Measurements from ENCODE around the genes OTUD6A and OGT.

- RRBS = no CpG with 5 or more reads among the region's 27 CpGs
Measured at GRCh38 chrX:64975231-64975957, 856 bp downstream of the ZC4H2 start.

DNA sequence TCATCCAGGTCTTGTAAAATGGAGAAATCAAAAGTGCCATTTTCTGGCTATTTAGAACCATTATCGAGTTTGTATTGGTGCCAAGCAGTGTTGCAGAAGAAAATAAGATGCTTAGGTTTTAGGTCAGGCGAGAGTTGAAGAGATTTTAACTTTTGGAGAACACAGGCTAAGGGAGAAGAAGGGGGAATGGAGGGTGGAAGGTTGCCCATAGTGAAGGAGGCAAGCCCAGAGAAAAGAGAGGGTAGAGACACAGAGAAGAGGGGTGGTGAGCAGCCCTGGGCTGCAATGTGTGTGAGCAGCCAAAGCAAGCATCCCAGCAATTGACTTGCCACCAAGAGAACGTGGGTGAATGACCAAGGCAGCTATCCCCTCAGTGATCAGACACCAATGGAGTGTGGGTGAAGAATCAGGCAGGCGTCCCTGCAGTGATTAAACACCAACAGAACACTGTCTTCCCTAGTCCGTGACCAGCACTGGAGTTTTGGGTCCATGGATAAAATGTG is 99.4 kb downstream of the ZC3H12B start:
- RRBS = no CpG with 5 or more reads among the region's 5 CpGs

- RRBS = no CpG with 5 or more reads among the region's 3 CpGs
Measured at GRCh38 chrX:65596161-65596789, 61.7 kb upstream of the LAS1L start.

- RRBS = no CpG with 5 or more reads among the region's 3 CpGs
Measured at GRCh38 chrX:65635174-65635756, 32.2 kb upstream of the MSN start.

DNA sequence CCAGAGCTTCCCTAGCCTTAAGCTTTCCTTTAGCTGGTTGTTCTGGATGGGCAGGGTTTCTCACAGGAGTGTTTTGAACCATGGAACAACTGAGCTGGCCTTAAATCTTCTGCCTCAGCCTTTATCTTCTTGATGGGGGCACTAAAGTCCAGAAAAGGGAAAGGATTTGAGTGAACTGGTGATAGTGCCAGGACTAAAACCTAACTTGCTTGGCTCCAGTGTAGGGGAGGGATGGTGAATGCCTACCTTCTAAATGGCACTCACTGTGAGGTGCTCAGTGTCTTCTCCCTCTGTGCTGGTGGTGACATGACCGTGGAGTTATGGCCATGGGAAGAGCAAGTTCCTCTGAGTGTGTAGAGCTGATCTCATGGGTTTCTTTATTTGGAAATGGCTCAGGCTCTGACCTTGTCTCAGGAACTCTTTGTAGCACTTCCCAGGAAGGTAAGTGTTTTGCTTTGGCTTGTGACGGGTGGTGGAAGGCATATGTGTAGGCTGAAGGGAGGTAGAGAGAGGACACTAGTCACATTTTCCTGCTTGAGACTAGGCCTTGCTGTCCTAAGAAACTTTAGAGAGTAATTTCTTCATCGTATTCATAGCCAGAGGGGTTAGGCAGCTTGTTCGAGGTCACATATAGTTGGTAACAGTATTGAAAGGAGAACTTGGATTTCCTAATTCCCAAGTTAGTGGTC is 6.4 kb downstream of the MSN start:
- RRBS = no CpG with 5 or more reads among the region's 4 CpGs

DNA sequence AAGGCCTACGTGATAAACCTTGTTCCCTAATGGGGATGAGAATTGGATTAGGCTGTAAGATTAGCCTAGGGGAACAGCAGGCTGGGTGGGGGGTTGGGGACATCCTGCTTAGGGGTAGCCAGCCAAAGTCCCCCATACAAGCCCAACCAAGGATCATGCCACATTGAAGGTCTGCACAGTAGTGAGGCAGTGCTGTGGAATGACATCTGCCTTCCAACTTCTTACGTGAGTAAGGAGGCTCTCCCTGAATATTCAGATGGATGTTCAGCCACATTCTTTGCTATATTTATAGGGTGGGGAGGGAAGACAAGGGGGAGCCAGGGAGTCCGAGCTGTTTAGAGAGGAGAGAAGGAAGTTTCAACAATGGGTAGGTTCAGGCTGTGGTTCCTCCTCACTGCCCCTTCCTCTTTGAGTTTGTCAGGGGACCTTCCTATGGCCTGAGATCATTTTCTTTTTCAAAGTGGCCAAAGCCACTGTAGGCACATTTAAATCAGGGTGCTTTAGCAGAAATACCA is 29.7 kb downstream of the MSN start:
- RRBS = no CpG with 5 or more reads among the region's 3 CpGs

- RRBS = no CpG with 5 or more reads among the region's 8 CpGs
Measured at GRCh38 chrX:65737100-65737578, 69.7 kb downstream of the MSN start.

GRCh38 chrX:67694684-67694982 is 150.8 kb downstream of the AR start:
- RRBS = no CpG with 5 or more reads among the region's 4 CpGs

DNA sequence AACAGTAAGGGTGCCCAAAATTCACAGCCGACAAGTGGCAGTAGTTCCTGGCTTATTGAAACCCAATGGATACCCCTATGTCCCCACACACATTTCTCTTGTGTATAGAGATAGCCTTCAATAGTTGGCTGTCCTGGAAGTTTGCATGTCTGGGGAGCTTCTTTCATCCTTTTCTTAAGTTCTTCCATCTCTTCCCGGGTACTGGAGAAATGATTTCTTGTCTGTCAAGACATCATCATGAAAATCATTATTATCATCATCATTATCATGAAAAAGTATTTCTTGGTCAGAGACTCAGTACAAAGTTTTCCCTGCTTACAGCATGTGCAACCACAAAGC is 223.3 kb downstream of the OPHN1 start:
- RRBS = no CpG with 5 or more reads among the region's 2 CpGs

- RRBS = no CpG with 5 or more reads among the region's 4 CpGs
Measured at GRCh38 chrX:68438412-68438943, 5.2 kb upstream of the OPHN1 start.

DNA sequence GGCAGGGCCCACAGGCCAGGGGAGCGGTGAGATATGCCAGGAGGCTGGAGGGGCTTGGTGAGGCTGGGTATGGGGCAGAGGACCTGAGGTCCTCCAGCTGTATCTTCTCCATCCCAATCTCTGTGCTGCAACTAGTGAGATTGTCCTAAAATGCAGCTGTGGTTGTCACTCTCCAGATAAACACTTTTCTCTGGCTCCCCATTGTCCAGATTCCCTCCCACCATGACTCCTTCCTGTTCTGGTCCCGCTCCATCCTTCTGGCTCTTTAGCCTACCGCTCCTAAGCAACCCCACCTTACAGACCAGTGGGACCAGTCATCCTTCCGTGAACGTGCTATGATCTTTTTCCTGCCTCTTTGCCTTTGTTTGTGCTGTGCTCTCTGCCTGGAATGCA is 72.0 kb downstream of the STARD8 start:
- RRBS = no CpG with 5 or more reads among the region's 5 CpGs

DNA sequence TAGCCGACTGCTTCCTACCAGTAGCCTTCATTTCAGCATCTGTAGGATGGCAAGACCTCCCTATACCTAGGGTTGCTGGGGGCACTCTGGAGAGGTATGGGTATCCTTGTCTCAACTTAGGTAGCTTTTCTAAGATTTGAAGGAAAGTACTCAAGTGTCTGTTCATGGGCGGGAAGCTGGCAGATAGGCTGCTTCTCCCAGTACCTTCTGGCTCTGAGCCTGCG is 96.8 kb upstream of the PJA1 start:
- RRBS = no CpG with 5 or more reads among the region's 3 CpGs

- RRBS = 81% methylated on average over 6 of the region's 26 CpGs
Measured at GRCh38 chrX:70062257-70062712, at the start of gene OTUD6A. TSS of gene OTUD6A (plus strand) at chrX:70062457.

GRCh38 chrX:71106209-71106580 is 345 bp downstream of the CXorf65 start:
- RRBS = no CpG with 5 or more reads among the region's 4 CpGs

- RRBS = under 1% methylated on average over 4 of the region's 28 CpGs
Measured at GRCh38 chrX:71118838-71119641, 644 bp downstream of the MED12 start.

GRCh38 chrX:71460393-71461738 is 72.0 kb upstream of the OGT start:
- RRBS = no CpG with 5 or more reads among the region's 6 CpGs

DNA sequence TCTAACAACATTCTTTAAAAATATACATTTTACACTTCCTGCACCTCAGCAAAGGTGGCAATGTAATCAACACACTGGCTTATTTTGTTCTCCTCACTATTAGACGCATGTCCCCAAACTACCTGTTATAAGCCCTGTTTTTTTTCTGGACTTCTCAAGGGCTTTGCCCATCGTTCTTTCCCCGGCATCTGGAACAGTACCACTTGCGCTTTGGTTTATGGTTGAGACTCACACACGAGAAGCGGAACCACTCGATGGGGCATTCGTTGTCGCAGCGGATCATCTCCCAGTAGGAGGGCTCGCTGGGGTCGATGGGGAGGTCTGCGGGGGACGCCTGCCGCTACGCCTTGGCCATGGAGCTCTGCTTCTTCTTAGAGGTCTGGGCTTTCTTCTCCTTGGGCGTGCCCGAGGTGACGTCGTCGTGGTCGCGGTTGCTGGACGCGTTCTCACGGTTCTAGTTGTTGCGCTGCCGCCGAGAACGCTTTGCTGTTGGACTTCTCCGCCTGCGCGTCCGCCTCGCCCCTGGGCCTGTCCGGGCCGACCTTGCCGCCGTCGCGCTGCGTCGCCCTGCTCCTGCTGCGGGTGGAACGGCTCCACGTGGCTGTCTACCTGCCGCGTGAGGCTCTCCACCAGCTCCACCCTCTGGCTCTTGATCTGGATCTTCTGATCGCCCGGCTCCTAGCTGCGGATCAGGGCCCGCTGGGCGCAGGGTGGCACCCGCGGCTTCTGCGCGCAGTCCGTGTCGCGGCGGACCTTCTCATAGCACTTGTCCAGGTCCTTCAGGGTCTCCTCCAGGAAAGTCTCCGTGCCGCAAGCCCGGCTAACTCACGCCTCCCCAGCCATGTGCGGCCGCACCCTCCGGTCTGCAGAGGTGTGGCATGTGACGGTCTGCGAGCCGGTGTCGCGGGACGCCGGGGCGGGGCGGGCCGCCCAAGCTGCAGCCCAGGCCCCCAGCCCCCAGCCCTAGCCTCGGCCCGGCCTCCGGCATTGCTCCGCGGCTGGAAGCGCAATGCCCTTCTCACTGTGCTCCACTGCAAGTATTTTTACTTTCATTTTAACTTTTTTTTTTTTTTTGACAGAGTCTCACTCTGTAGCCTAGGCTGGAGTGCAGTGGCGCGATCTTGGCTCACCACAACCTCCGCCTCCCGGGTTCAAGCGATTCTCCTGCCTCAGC is 40.6 kb upstream of the OGT start:
- RRBS = 90% methylated on average over 14 of the region's 89 CpGs

DNA sequence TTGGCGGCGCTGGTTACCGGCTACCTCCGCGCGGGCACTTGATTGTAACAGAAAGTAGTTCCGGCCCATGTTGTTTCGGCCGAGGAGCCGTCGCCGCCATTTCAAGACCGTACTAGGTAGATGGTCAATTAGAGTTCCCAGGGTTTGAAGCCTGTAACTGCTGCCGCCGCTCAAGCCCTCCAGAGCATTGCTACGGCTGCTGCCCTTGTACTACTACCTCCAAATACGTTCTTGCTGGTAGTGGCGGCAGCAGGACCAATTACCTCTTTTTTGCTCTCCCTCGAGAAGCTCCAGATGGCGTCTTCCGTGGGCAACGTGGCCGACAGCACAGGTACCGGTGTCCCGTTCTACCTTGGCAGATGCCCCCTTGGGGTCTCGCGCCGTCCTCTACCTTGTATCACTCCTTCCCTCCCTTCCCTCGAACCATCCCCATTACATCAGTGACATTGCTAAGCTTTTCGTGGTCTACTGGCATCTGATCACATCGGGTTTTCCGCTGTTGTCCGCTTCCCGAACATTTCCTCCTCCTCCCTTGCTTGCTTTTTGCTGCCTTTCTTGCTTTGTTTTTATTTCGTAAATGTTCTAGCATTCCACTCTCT is at the start of gene OGT:
OGT (plus strand) TSS at position 99 of the 599 bp plus-strand sequence.
- RRBS = 0% methylated on average over 4 of the region's 35 CpGs

DNA sequence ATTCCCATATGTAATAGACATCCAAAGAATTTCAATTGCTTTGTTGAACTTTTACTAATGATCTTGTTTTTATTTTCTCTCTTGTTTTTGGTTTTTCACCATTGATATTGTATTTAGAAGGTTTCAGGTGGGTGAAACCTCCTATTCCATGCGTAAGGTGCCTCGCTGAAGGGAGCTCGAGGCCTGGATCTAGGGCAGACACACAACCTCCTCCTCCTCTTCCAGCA is 13.2 kb downstream of the OGT start:
- RRBS = no CpG with 5 or more reads among the region's 3 CpGs

Measured in HTR-8/SVneo (cell line).